Uterus (tissue), 7 donors: ENCODE data around the genes ITM2C and SPATA3.

DNA sequence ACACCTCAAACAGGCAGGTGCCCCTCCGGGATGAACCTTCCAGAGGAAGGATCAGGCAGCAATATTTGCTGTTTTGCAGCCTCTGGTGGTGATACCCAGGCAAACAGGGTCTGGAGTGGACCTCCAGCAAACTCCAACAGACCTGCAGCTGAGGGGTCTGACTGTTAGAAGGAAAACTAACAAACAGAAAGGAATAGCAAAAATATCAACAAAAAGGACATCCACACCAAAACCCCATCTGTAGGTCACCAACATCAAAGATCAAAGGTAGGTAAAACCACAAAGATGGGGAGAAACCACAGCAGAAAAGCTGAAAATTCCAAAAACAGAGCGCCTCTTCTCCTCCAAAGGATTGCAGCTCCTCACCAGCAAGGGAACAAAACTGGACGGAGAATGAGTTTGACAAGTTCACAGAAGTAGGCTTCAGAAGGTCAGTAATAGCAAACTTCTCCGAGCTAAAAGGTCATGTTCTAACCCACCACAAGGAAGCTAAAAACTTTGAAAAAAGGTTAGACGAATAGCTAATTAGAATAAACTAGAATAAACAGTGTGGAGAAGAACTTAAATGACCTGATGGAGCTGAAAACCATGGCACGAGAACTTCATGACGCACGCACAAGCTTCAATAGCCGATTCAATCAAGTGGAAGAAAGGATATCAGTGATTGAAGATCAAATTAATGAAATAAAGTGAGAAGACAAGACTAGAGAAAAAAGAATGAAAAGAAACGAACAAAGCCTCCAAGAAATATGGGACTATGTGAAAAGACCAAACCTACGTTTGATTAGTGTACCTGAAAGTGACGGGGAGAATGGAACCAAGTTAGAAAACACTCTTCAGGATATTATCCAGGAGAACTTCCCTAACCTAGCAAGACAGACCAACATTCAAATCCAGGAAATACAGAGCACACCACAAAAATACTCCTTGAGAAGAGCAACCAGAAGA lies 110.4 kb downstream of the SP100 start:
- PRO-cap, 4 experiments = no peak in any of the 4 experiments
- RAMPAGE, long total RNA, 2 experiments = start-site peak on the plus strand in 1 of 2 experiments, centred at position 674 of the sequence, 8 reads per replicate
- RRBS = no CpG with 5 or more reads among the region's 12 CpGs

- PRO-cap, 4 experiments = no peak in any of the 4 experiments
- RAMPAGE, long total RNA, 2 experiments = no peak in any of the 2 experiments
- RRBS = no CpG with 5 or more reads among the region's 6 CpGs
Observed at GRCh38 chr2:230665207-230665638, 47.4 kb upstream of the CAB39 start.

DNA sequence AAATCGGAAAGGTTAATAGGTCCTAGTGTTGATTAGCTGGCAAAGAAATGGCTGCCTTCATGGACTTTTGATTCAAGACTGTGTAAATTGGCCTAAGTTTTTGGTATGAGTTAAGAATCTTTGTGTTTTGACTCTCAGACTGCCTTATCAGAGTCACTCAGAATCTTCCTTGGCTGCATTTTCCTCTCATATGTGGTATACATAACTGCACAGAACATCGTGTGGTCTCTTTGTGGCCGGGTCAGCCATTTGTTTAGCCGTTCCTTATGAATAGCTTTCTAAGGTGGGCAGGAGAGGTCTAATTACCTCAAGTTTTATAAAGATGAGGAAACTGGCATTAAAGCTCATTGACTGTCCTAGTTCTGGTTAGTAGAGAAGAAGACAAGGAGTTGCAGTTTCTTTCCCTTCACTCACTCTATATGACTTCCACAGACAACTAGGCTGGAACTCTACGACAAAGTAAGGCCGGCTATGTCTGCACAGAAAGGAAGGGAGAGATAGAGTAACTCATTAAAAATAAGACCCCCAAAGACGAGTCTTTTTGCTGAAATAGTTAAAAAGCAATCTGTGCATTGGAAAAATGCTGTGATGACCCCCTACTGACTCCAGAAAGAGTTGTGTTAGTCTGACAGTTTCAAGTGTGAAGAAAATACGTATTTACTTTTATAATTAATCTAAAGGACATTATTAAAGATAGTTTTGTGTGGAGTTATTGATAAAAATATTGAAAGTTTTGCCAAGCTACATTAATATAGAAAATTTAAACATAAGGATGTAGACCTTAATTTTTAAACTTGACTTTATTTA lies 30.4 kb downstream of the CAB39 start:
- PRO-cap, 4 experiments = no peak in any of the 4 experiments
- RAMPAGE, long total RNA, 2 experiments = no peak in any of the 2 experiments
- RRBS = no CpG with 5 or more reads among the region's 8 CpGs

DNA sequence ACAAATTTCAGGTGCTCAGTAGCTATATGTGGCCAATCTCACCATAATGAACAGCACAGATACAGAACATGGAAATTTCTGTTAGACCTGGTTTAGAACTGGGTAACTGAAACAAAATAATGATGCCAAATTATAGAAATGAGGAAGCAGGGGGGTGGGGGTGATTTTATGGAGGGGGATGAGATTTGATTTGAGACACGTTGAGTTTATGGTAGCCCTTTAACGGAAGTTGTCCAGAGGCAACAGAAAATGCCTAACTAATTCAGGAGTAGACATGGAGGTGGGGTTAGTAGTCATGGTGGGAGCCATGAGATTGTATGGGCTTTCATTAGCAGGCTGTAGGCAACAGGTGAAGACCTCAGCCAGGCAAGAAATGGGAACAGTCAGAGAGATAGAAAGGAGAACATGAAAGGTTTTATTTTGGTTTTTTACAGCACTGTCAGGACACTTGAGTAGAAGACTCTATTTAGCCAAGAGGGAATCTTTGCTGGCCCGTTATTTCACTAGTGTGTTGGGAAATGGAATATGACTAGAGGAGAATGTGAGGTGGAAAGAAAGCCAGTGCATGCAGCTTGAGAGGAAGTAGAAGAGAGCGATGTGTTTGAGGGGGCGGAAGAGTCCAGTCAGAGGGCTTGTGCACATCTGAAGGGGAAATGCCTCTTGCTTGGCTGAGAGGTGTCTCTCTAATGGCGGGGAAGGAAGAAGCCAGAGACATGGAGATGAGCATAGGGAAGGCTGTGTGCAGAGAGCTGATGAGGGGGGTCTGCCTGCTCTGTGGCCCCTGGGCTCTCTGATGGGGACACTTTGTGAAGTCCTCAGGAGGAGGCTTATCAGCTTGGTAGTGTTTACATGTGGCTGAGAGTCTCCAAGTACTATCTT lies 67.1 kb upstream of the ITM2C start:
- PRO-cap, 4 experiments = no peak in any of the 4 experiments
- RAMPAGE, long total RNA, 2 experiments = no peak in any of the 2 experiments
- RRBS = no CpG with 5 or more reads among the region's 6 CpGs

DNA sequence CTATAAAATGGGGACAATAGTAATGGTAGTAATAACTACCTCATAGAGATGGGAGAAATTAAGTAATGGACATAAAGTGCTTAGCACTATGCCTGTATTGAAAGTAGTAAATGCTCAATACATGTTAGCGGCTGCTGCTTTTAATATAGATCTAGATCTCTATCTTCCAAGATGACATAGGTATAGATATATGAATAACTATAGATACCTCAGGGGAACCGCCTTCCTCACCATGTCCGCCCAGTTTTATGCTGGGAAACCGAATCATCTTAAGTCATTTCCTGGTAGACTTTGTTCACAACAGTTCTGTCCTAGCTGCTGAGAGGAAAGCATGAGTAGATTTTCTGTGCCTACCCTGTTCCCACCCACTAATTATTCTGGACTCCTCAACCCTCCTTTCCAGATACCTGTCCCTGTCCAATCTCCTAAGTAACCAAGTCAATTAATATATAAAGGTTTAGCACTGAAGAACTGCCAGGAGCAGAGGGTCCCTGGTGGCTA lies 21.6 kb upstream of the ITM2C start:
- PRO-cap, 4 experiments = no peak in any of the 4 experiments
- RAMPAGE, long total RNA, 2 experiments = no peak in any of the 2 experiments
- RRBS = no CpG with 5 or more reads among the region's 4 CpGs

DNA sequence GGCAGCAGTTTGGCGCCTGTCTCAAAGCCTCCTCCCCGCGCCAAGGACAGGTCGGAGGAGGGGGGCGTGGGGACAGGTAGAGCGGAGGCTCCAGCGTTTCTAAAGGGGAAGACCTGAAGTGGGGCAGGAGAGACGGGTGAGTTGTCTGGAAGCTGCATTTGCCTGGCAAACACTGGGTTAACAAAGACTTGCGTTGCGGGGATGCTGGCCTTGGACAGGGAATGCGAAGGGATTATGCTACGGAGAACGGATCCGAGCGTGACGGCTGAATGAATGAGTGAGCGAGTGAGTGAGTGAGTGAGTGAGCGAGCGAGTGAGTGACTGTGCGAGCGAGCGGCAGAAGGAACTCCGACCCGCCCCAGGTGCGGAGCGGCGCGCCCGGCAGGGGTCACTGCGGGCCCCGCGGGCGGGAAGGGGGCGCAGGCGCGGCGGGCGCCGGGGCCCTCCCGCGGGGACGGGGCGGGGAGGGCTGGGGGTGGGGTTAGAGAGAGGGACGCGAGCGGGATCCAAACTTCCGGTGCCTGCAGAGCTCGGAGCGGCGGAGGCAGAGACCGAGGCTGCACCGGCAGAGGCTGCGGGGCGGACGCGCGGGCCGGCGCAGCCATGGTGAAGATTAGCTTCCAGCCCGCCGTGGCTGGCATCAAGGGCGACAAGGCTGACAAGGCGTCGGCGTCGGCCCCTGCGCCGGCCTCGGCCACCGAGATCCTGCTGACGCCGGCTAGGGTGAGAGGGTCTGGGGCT lies at the start of gene ITM2C:
Gene ITM2C, plus strand, starts transcription at position 520 of the 741 bp plus-strand sequence.
- PRO-cap, 4 experiments = peak in 4 of 4 experiments; most common plus-strand start position 526 of the sequence (in 4); most common minus-strand start position 315 of the sequence (in 1)
- RAMPAGE, long total RNA, 2 experiments = start-site peak on the plus strand in 2 of 2 experiments, centred at positions 525 to 546 of the sequence, 176 to 1,024 reads per replicate
- RRBS = 2% methylated on average over 34 of the region's 72 CpGs

GRCh38 chr2:230894183-230894869 lies 29.6 kb downstream of the ITM2C start:
- PRO-cap, 4 experiments = no peak in any of the 4 experiments
- RAMPAGE, long total RNA, 2 experiments = no peak in any of the 2 experiments
- RRBS = no CpG with 5 or more reads among the region's 16 CpGs

GRCh38 chr2:230995873-230996290 lies at the start of gene SPATA3:
Gene SPATA3 (plus strand): TSS chr2:230996121.
- PRO-cap, 4 experiments = no peak in any of the 4 experiments
- RAMPAGE, long total RNA, 2 experiments = no peak in any of the 2 experiments
- RRBS = no CpG with 5 or more reads among the region's 10 CpGs

GRCh38 chr2:230996291-230996552 lies 301 bp downstream of the SPATA3 start:
- PRO-cap, 4 experiments = no peak in any of the 4 experiments
- RAMPAGE, long total RNA, 2 experiments = no peak in any of the 2 experiments
- RRBS = no CpG with 5 or more reads among the region's 5 CpGs

DNA sequence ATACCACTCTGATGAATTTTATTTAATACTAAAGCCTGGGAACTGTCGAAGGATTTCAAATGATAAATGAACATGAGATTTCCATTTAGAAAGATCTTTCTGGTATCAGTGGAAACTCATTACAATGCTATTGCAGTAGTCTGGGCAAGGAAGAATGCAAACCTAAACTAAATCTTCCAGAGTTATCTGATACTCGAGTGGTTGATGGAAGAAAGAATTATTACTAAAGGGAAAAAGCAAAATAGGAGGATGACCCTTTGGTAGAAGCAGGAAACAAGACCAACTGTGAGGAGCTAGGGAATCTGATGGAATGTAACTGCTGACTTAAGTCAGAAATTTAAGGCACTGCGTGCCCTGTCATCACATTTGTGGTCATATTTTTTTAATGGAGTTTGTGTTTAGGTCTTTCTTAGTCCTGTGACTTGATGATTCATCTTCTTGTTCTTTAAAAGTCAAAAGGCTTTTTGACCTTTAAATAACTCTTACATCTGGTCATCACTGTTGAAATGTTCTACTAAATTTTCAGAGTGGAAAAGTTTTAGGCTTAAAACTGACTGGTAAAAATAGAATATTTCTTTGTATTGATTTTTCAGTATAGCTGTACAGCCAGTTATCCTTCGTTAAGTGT lies 36.5 kb upstream of the ARMC9 start:
- PRO-cap, 4 experiments = peak in 3 of 4 experiments; most common plus-strand start position 252 of the sequence (in 1); most common minus-strand start position 312 of the sequence (in 2)
- RAMPAGE, long total RNA, 2 experiments = no peak in any of the 2 experiments
- RRBS = no CpG with 5 or more reads among the region's 4 CpGs

DNA sequence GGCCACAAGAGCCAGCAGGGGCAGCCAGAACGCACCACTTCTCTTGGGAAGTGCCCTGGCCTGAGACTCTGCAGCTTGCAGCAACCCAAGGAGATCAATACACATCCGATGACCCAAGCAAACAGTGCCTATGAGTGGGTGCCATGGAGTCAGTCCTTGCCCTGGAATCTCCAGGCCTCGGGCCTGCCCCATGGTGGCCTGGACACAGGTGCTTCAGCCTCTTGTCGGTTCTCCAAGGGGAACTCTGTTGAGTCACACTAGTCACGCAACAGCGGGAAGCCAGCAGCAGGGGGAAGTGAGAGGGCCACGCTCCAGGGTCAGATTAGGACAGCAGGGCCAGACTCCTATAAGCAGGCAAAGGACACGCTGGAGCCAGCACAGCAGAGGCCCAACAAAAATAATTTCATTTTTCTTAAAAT lies 16.6 kb upstream of the ARMC9 start:
- PRO-cap, 4 experiments = no peak in any of the 4 experiments
- RAMPAGE, long total RNA, 2 experiments = no peak in any of the 2 experiments
- RRBS = no CpG with 5 or more reads among the region's 8 CpGs

- PRO-cap, 4 experiments = no peak in any of the 4 experiments
- RAMPAGE, long total RNA, 2 experiments = no peak in any of the 2 experiments
- RRBS = no CpG with 5 or more reads among the region's 6 CpGs
Observed at GRCh38 chr2:231318243-231318876, 77.2 kb upstream of the B3GNT7 start.

- PRO-cap, 4 experiments = peak in 1 of 4 experiments; most common plus-strand start chr2:231355743 (in 1)
- RAMPAGE, long total RNA, 2 experiments = no peak in any of the 2 experiments
- RRBS = no CpG with 5 or more reads among the region's 25 CpGs
Observed at GRCh38 chr2:231355561-231356384, 39.7 kb upstream of the B3GNT7 start.

GRCh38 chr2:231383590-231383963 lies 11.9 kb upstream of the B3GNT7 start:
- PRO-cap, 4 experiments = no peak in any of the 4 experiments
- RAMPAGE, long total RNA, 2 experiments = no peak in any of the 2 experiments
- RRBS = no CpG with 5 or more reads among the region's 11 CpGs

DNA sequence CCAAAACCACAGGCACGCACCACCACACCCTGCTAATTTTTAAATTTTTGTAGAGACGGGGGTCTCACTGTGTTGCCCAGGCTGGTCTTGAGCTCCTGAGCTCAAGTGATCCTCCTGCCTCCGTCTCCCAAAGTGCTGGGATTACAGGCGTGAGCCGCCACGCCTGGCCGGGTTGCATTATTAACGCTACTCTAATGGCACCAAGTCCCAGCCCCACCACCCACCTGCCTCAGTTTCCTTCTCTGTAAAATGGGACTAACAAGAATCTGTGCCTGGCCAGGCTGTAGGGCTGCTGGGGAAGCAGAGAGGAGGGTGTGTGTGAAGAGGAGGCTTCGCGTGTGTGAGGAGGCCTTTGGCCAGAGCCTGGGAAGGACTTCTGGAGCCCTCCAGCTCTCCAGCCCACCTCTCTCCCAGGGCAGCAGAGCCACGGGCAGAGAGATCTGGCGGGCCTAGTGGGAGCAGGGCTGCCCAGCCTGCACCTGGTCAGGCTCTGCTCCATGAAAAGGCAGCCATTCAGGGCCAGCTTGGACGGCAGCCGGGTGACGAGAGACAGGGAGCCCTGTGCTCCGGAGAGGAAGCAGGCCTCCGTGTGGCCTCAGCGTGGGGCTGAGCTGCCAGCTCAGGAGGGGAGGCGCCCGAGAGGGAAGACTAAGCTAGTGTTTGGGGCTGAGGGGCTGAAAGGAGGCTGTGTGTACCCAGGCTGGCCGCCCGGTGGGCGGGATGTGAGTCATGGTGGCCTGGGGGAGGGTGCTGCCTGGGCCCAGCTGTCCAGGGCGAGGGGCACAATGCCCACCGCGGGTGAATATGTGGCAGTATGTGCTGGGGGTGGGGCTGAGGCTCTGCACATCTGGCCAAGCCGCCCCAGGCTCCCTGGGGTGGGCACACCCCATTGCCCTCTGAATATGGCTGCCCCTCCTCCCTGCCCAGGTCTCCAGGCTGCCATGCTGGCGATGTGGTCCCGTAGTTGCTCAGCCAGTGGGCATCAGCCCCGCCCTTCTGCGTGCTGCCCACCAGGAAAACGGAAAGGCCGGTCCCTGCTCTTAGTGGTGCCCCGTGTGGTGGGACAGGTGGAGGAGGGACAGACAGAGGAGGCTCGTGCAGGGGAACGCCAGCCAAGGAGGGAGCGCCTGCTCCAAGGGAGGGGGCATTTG lies 7.2 kb upstream of the B3GNT7 start:
- PRO-cap, 4 experiments = no peak in any of the 4 experiments
- RAMPAGE, long total RNA, 2 experiments = no peak in any of the 2 experiments
- RRBS = 26% methylated on average over 2 of the region's 37 CpGs

- PRO-cap, 4 experiments = no peak in any of the 4 experiments
- RAMPAGE, long total RNA, 2 experiments = no peak in any of the 2 experiments
- RRBS = 7% methylated on average over 17 of the region's 21 CpGs
Observed at GRCh38 chr2:231396118-231396333, 516 bp downstream of the B3GNT7 start.

DNA sequence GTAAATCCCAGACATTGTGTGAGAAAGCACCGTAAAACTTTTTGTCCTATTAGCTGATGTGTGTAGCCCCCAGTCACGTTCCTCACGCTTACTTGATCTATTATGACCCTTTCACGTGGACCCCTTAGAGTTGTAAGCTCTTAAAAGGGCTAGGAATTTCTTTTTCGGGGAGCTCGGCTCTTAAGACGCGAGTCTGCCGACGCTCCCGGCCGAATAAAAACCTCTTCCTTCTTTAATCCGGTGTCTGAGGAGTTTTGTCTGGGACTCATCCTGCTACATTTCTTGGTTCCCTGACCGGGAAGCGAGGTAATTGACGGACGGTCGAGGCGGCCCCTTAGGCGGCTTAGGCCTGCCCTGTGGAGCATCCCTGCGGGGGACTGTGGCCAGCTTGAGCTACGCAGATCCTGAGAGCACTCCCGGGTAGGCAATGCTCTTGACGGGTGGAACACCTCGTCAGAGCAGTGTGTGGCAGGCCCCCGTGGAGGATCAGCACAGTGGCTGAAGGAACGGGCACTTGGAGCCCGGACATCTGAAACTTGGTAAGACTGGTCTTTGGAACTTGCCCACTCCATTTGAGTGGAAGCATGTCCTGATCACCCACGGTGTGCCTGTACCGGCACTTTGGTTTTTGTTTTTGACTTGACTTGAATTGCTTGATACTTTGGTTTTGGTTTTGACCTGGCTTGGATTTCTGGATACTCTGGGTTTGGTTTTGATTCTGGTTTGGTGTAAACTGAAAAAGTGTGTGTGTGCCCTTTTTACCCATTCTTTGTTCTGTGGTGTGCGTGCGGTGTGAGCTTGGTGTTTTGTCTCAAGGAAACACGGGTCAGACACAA lies 5.6 kb downstream of the B3GNT7 start:
- PRO-cap, 4 experiments = no peak in any of the 4 experiments
- RAMPAGE, long total RNA, 2 experiments = no peak in any of the 2 experiments
- RRBS = 64% methylated on average over 11 of the region's 33 CpGs

DNA sequence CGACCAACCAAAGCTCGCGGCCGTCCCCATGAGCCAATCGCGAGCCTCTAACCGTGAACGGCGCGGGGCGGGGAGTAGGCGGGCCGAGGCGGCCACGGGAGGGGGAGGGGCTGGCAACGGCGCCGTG lies 135 bp upstream of the NCL start:
- PRO-cap, 4 experiments = no peak in any of the 4 experiments
- RAMPAGE, long total RNA, 2 experiments = no peak in any of the 2 experiments
- RRBS = no CpG with 5 or more reads among the region's 18 CpGs

- PRO-cap, 4 experiments = peak in 2 of 4 experiments; most common plus-strand start chr2:231557966 (in 1); most common minus-strand start chr2:231557976 (in 2)
- RAMPAGE, long total RNA, 2 experiments = no peak in any of the 2 experiments
- RRBS = no CpG with 5 or more reads among the region's 10 CpGs
Observed at GRCh38 chr2:231557657-231558290, 27.5 kb upstream of the NMUR1 start.

- PRO-cap, 4 experiments = no peak in any of the 4 experiments
- RAMPAGE, long total RNA, 2 experiments = no peak in any of the 2 experiments
- RRBS = no CpG with 5 or more reads among the region's 8 CpGs
Observed at GRCh38 chr2:231601055-231601268, 8.3 kb downstream of the TEX44 start.